UCH-1 (cell line): Measurements from ENCODE around the genes INSIG1 and CNPY1.

DNA sequence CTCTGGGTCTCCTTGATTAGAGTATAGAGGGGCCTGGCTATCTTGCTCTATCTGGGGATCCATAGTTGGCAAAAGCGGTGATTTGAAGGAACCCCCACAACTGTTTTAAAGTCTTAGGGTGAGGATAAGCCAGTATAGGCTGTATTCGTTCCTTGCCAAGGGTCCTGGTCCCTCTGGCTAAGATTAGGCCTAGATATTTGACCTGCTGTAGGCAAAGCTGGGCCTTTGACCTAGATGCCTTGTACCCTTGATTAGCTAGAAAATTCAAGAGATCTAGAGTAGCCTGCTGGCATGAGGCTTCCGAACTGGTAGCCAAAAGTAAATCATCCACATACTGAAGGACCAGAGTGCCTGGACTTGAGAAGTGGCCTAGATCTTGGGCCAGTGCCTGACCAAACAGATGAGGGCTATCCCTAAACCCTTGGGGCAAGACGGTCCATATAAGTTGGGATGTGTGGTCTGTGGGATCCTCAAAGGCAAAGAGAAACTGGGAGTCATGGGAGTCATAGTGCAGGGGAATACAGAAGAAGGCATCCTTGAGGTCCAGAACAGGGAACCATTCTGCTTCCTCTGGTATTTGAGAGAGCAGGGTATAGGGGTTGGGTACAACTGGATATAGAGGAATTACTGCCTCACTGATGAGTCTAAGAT, 6.5 kb downstream of the GALNT11 start:
- RRBS: no CpG with 5 or more reads among the region's 4 CpGs

DNA sequence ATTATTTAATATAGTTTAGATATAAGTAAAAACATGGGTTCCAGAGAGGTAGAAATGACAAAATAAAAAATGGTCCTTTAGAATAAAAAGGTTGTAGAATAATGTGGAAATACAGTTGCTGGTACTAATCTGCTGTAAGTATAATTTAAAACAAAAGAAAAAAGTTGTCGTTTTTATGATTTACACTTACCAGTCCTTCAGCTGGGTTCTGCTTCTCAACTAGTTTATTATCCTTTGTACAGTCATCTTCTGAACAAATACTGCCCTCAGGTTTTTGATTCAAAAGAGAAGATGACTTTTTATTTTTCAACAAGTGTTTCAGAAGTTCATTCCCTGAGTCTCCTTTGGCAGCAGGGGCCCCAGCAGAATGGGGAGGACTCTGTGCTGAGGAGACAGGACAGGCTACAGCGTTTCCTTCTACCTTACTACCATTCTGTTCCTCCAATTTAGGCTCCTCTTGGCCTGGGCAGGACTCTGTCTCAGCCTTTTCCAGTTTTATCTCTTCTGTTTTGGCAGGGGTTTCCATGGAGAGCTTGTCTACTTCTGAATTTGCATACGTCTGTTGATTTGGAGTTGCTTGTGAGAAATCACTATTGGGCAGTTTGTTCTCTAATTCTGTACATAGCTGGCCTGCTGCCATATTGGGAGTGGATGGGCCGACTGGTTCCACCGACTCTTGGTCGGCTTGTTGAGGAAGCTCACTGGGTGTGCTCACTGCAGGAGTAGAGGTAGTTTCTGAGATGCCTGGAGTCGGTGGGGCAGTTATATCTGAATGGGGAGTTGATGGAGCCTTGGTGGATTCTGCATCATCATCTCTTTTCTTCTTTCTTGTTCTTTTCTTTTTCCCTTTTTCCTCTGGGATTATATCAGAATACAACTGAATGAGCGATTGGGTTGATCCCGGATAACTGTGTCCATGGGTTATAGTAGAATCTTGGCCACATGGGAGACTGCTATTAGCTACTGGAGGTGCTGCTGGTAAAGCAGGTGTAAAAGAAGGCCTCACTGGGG, 136.8 kb downstream of the GALNT11 start:
- RRBS: no CpG with 5 or more reads among the region's 9 CpGs

DNA sequence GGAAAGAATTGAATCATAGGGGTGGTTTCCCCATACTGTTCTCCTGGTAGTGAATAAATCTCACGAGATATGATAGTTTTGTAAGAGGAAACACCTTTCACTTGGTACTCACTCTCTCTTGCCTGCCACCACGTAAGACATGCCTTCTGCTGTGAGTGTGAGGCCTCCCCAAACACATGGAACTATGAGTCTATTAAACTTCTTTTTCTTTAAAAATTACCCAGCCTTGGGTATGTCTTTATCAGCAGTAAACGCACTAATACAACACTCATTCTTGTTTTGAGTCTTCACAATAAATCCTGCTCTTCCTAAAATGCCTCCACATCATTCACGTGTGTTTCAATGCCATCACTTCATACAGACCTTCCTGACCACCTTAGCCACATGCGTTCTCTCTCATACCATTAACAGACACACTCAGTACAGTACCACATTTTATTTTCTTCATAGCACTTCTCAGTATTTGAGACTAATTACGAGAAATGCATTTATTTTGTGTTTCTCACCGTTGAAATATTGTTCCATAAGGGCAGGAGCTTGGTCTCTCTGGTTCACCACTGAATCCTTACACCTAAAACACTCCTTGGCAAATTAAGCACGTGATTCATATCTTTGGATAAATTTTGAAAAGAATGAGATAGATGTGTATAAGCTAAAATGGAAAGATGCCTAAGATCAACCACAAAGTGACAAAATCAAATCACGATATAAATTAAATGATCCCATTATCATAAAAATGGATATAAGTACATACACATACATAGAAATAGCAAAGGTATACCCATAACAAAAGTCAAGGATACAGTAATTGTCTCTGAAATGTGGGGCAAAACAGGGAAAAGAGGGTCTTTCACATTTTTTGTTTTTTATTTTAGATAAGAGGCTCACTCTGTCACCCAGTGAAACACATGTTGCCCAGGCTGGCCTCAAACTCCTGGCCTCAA, 37.8 kb downstream of the KMT2C start:
- RRBS: no CpG with 5 or more reads among the region's 9 CpGs

- RRBS: no CpG with 5 or more reads among the region's 6 CpGs
Measured at GRCh38 chr7:152538371-152538700, 102.5 kb upstream of the KMT2C start.

DNA sequence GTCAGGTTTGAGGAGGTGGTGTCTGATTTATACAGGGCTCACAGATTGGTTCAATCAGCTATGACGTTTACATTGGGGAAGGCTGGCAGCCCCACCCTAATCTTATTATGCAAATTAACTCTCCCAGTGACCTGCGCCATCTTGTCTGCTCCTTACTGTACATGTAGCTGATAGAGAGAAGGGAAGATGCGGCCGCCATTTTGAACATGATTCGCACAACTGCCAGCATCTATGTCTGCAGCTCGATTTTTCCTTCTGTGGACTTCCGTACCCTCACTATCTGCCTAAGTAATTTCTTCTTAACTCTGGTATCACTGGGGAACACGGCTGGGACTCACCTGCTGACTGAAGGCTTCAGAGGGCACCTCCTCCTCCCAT, 618.9 kb upstream of the DPP6 start:
- RRBS: no CpG with 5 or more reads among the region's 8 CpGs

DNA sequence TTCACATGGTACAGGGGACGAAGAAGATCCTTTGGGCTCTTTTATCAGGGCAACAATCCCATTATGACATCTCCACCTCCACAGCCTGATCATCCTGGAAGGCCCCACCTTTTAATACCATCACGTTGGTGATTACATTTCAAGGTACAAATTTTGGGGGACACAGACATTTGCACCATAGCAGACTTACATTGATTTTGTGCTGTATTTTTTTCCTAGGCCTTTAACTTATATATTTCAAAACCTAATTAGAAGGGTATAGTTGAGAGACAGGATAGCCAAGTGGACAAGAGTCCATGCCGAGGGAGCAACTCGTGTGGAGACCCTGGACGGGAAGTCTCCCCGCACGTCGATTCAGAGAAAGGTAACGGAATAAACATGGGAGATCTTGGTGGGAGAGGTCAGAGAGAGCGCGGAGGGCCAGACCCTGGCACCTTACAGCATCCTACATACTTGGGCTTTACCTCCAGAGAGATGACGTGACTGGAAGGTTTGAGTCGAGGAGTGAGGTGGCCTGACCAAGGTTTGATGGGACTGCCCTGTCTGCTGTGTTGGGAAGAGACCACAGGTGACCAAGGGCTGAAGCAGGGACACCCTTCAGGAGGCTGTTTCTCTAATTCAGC, 123.5 kb upstream of the DPP6 start:
- RRBS: no CpG with 5 or more reads among the region's 13 CpGs

DNA sequence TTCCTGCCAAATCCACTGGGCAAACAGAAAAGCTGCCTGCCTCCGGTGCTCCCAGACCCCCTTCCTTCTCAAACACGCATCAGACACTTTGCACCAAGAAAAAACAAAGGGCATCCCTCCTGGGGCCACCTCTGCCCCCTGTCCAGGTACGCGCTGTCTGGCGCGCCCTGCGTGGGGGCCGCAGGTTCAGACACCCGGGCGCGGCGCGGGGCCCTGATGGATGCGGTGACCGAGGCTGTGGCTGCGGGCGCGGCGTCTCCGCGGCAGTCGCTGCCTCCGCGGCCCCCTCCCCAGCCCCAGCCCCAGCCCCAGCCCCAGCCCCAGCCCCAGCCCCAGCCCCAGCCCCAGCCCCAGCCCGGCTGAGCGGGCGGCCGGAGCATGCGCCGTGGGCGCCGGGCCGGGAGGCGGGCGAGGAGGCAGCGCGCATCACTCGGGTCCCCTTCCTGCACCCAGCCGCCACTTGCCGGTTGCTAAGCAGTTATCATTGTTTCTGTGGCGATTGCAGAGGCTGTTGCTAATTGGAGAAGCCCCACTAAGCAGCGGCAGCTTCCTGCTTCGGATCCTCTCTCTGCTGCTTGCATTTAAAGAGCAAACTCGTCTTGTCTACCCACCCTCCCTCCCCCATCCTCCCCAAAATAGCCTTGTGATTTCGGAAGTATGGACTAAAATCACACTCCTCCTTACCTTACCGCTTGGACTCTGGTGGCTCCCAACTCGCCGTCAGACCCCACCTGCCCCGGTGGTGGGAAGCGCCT, 252.7 kb downstream of the DPP6 start:
- RRBS: 6% methylated on average over 8 of the region's 50 CpGs

DNA sequence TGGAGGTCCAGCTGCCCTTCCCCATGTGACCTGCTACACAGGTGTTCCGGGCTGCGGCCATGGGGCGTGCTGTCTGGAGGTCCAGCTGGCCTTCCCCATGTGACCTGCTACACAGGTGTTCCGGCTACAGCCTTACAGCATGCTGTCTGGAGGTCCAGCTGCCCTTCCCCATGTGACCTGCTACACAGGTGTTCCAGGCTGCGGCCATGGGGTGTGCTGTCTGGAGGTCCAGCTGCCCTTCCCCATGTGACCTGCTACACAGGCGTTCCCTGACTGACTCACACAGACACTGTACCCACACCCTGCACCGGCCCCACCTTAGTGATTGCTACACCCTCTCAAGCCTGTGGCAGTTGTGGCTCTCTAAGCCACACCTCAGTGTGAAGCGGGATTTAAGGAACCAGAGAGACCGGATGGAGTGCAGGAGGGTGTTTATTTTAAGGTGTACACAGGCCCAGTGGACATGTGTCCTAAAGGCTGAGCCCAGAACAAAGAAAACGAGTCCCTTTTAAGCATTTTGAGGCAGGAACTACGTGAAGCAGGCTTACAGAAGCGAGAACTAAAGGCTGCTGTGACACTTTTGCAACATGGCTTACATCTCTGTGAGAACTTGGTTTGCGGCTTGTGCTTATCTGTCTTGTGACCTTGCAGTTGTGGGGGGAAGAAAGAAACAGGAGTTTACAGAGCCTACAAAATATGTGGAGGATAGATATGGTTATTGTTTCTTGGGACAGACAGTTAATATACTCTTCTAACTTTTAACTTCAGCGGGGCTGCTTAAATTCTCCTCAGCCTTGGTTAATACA, 326.4 kb downstream of the PAXIP1 start:
- RRBS: 14% methylated on average over 4 of the region's 14 CpGs

- RRBS: no CpG with 5 or more reads among the region's 13 CpGs
Measured at GRCh38 chr7:154681366-154681800, 321.5 kb downstream of the PAXIP1 start.

GRCh38 chr7:154684956-154685380, 318.0 kb downstream of the PAXIP1 start:
- RRBS: no CpG with 5 or more reads among the region's 4 CpGs

- RRBS: no CpG with 5 or more reads among the region's 5 CpGs
Measured at GRCh38 chr7:154985856-154986470, 17.0 kb downstream of the PAXIP1 start.

DNA sequence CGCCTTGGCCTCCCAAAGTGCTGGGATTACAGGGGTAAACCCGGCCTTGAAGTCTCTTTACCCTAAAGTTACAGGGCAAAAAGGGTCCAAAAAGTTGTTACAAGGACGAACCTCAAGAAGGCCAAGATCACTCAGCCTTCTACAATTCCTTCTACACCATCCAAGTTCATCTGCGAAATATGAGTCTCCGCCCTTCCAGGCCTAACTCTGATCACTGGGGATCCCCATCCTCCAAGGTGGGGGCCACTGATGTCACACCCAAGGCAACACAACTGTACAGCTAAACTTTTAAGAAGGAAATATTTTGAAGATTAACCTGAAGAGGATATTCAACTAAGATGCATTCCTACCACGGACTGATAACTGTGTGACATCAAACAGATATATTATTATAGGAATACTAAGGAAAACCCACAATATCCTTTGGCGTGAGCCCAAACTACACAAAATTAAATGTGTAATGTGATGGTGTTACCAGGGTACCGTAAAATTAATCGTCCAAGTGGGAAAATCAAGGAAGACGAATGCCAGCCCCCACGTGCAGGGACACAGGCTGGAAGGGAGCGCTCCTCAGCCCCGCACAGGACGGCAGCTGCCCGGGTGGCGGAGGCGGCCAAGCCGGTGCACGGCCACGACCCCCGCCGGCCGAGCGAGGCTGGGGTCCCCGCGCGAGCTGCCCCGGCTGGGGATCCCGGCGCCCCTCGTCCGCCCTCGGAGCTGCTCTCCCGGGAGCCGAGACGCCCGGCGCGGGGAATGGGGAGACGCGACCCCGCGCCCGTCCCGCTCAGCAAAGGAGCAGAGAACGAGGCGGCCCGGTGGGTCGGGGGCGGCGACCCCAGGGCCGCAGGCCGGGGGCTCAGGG, 949 bp downstream of the PAXIP1 start:
- RRBS: 4% methylated on average over 24 of the region's 53 CpGs

- RRBS: no CpG with 5 or more reads among the region's 15 CpGs
Measured at GRCh38 chr7:155213764-155214312, 83.8 kb upstream of the INSIG1 start.

- RRBS: no CpG with 5 or more reads among the region's 11 CpGs
Measured at GRCh38 chr7:155224197-155224848, 73.4 kb upstream of the INSIG1 start.

GRCh38 chr7:155266362-155266825, 31.3 kb upstream of the INSIG1 start:
- RRBS: no CpG with 5 or more reads among the region's 10 CpGs

- RRBS: 3% methylated on average over 71 of the region's 112 CpGs
Measured at GRCh38 chr7:155297346-155298106, at the start of gene INSIG1. INSIG1 (plus strand) TSS chr7:155297878.

- RRBS: no CpG with 5 or more reads among the region's 19 CpGs
Measured at GRCh38 chr7:155299087-155299952, 1.6 kb downstream of the INSIG1 start.

GRCh38 chr7:155307909-155308235, 10.2 kb downstream of the INSIG1 start:
- RRBS: no CpG with 5 or more reads among the region's 4 CpGs

DNA sequence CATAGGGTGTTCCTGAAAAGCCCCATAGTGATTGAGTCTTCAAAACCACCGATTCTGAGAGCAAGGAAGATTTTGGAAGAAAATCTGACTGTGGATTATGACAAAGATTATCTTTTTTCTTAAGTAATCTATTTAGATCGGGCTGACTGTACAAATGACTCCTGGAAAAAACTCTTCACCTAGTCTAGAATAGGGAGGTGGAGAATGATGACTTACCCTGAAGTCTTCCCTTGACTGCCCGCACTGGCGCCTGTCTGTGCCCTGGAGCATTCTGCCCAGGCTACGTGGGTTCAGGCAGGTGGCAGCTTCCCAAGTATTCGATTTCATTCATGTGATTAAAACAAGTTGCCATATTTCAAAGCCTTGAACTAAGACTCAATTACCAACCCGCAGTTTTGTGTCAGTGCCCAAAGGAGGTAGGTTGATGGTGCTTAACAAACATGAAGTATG, 10.6 kb downstream of the INSIG1 start:
- RRBS: no CpG with 5 or more reads among the region's 7 CpGs

DNA sequence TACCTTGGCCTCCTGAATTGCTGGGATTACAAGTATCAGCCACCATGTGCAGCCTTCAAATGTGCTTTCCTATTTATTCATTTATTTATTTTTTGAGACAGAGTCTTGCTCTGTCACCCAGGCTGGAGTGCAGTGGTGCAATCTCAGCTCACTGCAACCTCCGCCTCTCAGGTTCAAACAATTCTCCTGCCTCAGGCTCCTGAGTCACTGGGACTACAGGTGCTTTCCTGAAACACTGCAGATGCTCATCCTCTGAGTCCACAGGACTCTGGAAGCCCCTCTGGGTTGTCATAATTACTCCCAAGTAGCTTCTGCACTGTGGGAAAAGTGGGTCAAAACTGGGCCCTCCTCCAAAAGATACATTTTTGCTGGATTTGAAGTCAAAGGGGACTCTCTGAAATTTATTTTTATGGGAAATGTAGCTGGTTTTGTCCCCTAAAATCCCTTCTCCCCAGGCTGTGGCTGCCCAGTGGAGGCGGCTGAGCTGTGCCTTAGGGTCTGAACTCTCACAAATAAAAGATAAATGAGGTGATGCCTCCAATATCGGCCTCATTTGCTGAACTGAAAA, at the start of gene CNPY1:
Gene CNPY1, minus strand, starts transcription at position 134 of the 568 bp plus-strand sequence.
- RRBS: no CpG with 5 or more reads among the region's 3 CpGs